ENCODE results near the gene PRDM8.

- PRO-cap, 2 experiments: no peak in any of the 2 experiments
Observed at GRCh38 chr4:77861430-77861885, 1.2 kb upstream of the MRPL1 start.

GRCh38 chr4:77894739-77895243 is 32.2 kb downstream of the MRPL1 start:
- PRO-cap, 2 experiments: no peak in any of the 2 experiments

DNA sequence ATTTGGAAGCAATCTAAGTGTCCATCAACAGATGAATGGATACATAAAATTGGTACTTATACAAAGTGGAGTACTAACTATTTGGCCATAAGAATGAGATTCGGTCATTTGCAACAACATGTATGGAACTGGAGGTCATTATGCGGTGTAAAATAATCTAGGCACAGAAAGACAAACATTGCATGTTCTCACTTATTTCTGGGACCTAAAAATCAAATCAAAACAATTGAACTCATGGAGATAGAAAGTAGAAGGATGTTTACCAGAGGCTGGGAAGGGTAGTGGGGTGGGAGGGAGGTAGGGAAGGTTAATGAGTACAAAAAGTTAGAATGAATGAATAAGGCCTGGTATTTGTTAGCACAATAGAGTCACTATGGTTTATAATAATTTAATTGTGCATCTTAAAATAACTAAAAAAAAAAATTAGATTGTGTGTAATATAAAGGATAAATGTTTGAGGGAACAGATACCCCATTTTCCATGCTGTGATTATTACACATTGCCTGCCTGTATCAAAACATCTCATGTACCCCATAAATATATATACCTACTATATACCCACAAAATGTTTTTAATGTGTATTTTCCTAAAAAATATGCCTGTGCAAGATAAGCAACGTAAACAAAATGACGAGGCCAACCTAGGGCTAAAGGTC is 76.1 kb downstream of the FRAS1 start:
- PRO-cap, 2 experiments: no peak in any of the 2 experiments

- PRO-cap, 2 experiments: no peak in any of the 2 experiments
Observed at GRCh38 chr4:78455071-78455383, 96.5 kb upstream of the ANXA3 start.

DNA sequence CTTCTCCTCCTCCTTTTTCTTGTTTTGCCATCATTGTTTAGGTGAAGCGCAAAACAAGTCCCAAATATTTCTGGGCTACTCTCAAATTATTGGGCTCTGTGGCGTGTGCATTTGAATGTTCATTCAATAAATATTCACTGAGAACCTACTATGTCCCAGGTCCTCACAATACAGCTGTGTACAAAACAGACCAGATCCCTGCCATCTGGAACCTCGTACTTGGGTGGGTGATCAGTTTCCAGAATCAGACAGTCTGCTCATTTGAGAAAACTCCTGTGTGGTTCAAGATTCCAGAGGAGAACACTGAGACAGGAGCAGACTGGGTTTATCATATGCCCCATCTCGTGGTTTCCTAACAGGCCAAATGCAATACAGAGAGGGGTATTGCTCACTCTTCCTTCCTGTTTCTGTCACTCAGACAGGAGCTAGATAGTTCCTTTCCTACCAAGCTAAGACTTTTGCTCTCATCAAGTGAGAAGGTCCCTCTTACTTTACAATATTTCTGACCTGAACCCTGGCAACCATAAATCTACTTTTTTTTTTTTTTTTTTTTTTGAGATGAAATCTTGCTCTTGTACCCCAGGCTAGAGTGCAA is 106.4 kb downstream of the ANXA3 start:
- PRO-cap, 2 experiments: peak in 1 of 2 experiments; most common minus-strand start position 305 of the sequence (in 1)

DNA sequence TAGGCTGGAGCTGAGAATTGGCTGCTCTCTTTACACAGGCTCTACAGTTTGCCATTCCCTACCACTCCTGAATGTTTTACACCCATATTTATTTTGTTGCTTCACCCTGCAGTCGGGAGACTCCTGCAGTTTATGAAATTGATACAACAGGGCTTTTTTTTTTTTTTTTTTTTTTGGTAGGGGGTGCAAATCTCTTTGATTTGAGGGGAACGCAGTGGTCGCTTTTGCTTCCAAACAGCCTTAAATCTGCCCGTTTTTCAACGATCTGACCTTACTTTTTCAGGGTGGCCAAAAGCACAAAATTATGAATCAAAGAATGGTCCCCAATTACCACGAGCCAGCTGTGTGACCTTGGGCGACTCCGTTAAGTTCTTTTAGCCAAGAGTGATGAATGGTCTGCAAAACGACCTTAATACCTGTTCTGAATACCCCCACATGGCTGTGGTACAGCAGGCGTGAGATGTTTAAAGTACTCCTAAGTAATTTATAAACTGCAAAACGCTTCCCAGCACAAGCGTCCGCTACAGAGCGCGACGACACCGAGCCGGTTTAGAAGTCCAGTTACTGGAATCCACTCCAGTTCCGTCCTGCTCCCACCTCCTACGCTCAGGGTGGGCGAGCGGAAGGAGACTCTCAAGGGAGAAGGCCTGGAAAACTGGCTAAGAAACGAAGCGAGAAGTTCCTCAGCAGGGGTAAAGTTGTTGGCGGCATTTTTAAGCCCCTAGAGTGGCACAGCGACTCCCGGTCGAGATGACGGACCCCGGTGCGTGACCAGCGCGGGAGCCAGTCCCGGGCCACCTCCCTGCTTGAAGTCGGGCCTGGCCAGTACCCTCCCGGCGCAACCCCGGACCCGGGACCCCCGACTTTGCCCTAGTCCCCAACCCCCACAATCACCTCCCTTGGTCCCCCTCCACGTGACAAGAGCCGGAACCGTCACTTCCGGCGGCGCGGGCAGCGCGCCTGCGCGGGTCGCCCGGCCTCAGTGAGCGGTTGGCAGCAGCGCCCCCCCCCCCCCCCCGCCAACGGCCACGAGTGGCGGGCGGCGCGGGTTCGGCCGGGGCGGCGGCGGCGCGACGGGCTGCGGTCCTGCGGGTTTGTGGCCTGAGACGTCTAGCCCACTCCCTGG is 748 bp upstream of the BMP2K start:
- PRO-cap, 2 experiments: peak in 2 of 2 experiments; most common plus-strand start position 1,022 of the sequence (in 2); most common minus-strand start position 551 of the sequence (in 2)

DNA sequence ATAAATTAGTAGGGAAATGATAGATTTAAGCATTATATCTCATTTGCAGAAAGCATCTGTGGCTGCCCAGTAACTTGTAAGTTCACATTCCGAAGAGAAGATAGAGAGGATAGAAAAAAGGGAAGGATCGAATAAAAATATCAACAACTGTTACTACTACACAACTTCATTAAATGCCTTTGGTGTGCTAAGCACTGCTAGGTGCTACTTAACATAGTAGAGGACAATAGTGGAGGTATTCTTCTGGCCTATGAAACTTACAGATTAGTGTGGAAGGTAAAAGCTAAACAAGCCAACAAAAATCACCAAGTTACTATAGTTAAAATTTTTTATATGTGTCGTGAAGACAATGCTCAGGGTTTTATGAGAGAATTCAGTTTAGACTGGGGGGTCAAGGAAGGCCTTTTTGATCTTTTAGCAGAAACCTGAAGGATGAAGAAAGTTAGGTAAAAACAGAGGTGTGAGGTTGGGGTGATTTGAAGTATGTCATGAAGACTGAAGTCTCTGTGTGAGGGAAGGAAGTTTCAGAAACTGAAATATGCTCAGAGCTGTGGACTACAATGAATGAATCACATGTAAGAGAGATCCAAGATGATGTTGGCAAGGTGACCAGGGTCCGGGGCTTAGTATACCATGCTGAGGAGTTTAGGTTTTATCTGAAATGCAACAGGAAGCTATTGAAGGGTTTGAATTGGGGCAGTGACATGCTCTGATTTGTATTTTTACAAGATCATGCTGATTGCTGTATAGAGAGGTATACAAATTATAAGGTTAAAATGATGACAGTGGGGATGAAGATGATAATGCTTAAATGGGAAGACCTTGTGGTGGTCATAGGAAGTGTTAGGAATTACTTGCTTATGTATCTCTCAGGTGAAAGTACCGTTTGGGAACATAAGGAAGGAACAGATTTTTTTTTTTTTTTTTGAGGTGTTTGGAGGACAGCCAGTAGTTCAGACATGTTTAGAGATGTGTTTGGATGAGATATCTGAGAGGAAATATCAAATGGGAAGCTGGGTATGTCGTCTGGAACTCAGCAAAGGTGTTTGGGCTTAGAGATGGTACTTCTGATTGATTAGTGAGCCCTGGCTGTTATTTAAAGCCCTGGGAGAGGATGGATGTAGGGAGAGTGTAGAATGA is 4.7 kb downstream of the BMP2K start:
- PRO-cap, 2 experiments: no peak in any of the 2 experiments

- PRO-cap, 2 experiments: no peak in any of the 2 experiments
Observed at GRCh38 chr4:78917241-78917870, 21.9 kb downstream of the PAQR3 start.

DNA sequence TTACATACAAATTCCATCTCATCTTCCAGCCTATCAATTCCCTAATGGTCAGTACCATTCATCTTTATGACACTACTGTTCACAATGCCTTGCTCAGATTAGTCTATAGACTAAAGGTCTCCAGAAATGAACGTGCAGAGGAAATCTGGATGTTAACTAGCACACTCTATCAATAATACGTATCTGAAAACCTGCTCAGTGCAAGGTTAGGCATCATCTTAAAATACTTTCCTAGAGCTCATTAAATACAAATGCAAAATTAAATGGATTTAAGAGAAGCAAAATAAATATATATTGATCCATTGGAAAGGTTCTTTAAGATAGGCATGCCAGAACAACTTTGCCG is 3.7 kb downstream of the PAQR3 start:
- PRO-cap, 2 experiments: no peak in any of the 2 experiments

DNA sequence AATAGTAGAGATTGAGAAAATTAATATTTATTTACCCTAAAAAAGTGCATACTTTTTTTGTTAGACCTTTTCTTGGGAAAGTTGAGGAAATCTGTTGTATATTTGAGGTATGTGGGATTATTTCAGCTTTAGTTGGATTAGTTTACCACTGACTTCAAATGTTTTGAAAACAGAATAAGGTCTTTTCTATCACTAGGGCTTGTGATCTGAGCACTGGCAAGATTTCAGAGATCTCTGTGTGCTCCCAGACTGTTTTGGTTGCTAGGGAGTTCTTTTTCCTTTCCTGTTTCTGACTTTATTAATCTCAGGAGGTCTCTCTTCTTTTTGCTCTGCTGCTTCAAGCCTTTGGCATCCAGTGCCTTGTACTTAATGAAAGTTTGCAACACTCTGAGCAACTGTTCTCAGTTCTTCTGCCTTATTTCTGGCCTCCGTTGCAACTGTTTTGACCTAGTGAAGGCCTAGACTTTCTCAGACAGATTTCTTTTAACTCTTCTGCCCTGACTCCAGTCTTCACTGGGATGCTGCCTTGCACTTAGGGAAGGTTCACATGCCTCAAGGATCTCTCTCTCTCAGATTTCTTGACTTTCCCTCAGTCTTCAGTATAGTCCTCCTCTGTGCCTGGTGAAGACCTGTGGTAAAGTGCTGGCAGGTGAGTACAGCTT is 32.1 kb upstream of the PAQR3 start:
- PRO-cap, 2 experiments: no peak in any of the 2 experiments

DNA sequence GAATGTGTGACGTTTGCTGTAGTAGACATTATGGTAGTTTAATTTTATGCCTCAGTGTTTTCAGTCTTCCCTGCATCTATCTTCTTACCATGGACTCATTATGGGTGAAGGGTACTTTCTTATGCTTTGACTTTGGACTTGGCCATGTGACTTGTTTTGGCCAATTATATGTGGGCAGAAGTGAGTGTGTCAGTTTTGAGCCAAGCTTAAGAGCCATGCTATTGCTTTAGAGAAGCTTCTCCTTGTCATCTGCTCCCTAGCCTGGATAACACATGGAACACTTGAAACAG is 128.6 kb downstream of the NAA11 start:
- PRO-cap, 2 experiments: no peak in any of the 2 experiments

DNA sequence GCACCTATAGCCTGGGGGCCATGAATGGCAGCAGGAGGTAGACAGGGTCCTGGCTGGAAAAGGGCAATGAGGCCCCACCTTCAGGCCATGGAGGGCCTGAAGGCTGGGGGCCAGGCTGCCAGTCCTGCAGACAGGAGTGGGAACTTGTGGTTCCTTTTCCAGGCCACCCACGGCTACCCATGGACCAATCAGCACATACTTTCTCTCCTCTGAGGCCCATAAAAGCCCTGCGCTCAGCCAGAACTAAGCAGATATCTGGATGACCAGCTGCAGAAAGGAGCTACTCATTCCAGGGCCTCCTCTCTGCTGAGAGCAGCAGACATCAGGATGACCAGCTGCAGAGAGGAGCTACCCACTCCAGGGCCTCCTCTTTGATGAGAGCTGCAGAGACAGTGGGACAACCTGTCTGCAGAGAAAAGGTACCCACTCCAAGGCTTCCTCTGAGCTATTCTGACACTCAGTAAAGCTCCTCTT is 67.2 kb downstream of the NAA11 start:
- PRO-cap, 2 experiments: no peak in any of the 2 experiments

GRCh38 chr4:79599764-79600345 is 191.8 kb upstream of the GK2 start:
- PRO-cap, 2 experiments: no peak in any of the 2 experiments

DNA sequence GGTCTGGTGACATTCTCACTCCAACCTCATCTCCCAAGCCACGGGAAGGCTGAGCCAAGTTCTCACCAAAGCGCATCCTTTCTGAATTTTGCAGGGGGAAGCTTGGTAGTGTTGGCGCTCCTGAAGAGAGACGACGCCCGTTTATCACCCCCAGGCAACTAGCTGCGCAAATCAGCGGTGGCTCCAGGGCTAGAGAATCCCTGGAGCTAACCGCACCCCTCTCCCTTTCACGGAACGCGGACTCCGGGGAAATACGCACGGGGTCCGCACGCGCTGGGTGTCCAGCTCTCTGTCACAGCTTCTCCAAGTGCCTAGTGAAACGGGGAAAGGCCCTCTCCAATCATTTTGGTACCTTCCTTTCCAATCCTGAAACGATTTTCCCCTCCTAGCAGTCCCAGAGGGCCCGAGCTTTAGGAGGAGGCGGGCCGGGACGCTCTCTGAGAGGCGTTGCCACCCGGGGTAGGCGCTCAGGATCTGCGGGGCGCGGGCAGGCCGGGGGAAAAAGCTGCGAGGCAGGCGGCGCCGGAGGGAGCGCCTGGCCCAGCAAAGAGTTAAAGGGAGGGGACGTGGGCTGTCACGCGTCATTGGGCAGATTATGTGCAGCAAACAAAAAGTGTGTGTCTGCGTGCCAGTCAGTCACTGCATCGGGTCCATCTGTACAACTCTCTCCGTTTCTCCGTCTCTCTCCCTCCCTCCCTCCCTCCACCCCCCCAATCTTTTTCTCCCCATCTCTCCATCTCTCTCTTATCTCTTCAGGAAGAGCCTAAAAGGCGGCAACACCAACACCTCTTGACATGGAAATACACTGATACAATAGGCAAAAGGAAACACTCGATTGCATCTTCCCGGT is at the start of gene PRDM8:
PRDM8 (plus strand) TSS at position 635 of the 850 bp plus-strand sequence.
- PRO-cap, 2 experiments: peak in 1 of 2 experiments; most common plus-strand start position 635 of the sequence (in 1)

- PRO-cap, 2 experiments: no peak in any of the 2 experiments
Observed at GRCh38 chr4:81118184-81118741, 87.8 kb downstream of the BMP3 start.

DNA sequence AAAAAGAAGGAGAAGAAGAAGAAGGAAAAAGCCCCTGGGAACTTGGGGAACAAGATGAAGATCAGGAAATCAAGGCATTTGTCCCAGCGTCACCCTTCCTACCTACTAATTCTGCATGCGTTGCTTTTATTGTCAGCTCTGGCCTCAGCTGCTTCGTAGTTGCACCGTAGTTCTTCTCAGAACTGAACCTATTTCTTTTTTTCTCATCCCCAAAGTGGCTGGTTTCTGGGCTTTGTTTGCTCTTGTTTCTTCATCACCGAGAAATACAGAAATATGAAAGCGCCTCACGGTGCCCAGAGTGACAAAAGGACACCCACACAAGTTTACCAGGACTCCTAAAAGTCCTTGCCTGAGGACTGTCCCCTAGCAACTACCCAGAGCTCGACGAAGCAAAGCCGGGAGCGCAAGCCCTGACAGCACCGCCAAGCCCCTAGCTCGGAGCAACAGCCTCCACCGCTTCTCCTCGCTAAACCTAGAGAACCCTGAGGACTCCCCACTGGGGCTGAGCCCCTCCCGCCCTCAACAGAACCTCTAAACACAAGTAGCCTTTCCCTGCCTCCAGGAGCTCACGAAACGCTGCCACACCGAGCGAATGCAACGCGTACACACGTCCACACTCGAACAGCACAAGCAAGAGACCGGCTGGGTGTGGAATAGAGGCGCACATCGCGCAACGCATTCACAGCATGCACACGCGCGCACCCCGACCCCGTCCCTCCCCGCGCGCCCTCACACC is 688 bp downstream of the PRKG2 start:
- PRO-cap, 2 experiments: no peak in any of the 2 experiments

GRCh38 chr4:81427407-81427915 is 44.2 kb downstream of the RASGEF1B start:
- PRO-cap, 2 experiments: no peak in any of the 2 experiments

GRCh38 chr4:81465867-81466471 is 5.7 kb downstream of the RASGEF1B start:
- PRO-cap, 2 experiments: no peak in any of the 2 experiments

- PRO-cap, 2 experiments: no peak in any of the 2 experiments
Observed at GRCh38 chr4:81468988-81469703, 2.6 kb downstream of the RASGEF1B start.

DNA sequence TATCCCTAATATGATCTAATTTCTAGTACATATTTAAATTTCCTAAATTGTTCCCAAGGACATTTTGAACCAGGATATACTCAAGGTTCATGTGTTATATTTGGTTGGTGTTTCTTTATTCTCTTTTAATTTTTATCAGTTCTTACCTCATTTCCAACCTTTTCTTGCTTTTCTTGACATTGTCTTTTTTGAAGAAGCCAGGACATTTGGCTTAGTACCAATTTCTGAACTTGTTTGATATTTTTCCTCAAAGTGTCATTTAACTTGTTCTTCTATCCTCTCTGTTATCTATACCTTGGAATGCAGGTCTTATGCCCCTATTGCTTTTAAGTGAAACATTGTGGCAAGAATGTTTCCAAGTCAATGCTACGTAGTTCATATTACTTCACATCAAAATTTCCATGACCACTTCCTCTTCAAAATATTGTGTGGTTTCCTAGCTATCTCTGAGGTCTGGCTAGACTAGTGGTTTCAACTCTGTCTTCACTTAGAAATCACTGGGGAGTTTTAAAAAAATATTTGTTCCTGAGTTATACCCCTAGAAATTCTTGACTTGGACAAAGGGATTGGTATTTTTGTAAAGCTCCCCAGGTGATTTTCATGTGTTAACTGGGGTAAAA is 20.1 kb upstream of the RASGEF1B start:
- PRO-cap, 2 experiments: no peak in any of the 2 experiments

All from heart right ventricle (tissue), 2 donors.